SK-N-DZ (cell line): ENCODE measurements around a stretch of chr13.

RAMPAGE:
- cytosol, long total RNA = no peak
- nucleus, long total RNA = no peak
Observed at GRCh38 chr13:112056266-112057091, 10.5 kb upstream of the SOX1 start.

GRCh38 chr13:112229462-112229974, 146.6 kb upstream of the SPACA7 start:
RAMPAGE:
- cytosol, long total RNA = no peak
- nucleus, long total RNA = no peak

DNA sequence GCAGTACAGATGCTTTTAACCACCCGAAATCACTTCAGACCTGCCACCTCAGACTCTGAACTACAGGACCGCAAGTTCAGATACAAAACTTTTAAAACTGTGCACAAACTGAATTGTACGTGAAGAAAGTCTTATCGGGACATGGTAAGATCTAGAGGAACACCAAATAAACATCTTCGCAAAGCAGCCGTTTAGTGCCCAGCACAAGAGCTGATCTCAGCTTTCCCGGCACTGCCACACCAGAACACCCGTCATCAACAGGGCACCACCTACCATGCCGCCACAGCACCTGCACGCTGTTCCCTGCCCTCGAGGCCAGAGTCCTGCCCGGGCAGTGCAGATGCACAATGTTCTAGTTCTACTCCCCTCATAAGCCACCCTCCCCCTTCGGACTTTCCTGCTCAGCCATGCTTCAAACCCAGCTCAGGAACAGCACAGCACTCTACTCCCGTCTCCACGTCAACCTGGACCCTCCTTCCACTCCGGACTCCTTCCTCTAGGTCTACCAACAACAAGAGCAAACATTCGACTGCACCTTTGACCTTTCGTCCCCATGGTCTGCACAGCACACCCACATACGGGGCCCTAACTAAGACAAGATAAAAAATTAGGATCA, 25.2 kb downstream of the TUBGCP3 start:
RAMPAGE:
- cytosol, long total RNA = no peak
- nucleus, long total RNA = no peak

GRCh38 chr13:112670045-112670470, 19.8 kb upstream of the ATP11A start:
RAMPAGE:
- cytosol, long total RNA = no peak
- nucleus, long total RNA = no peak

DNA sequence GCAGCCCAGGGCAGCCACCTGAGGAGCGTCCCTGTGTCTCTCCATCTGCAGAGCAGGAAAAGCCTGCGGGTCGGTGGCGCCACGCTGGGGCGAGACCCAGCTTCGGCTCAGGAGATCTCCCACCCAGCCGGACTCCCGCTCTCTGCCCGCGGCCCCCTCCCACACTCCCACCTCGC, 476 bp upstream of the ATP11A start:
RAMPAGE:
- cytosol, long total RNA = no peak
- nucleus, long total RNA = no peak

DNA sequence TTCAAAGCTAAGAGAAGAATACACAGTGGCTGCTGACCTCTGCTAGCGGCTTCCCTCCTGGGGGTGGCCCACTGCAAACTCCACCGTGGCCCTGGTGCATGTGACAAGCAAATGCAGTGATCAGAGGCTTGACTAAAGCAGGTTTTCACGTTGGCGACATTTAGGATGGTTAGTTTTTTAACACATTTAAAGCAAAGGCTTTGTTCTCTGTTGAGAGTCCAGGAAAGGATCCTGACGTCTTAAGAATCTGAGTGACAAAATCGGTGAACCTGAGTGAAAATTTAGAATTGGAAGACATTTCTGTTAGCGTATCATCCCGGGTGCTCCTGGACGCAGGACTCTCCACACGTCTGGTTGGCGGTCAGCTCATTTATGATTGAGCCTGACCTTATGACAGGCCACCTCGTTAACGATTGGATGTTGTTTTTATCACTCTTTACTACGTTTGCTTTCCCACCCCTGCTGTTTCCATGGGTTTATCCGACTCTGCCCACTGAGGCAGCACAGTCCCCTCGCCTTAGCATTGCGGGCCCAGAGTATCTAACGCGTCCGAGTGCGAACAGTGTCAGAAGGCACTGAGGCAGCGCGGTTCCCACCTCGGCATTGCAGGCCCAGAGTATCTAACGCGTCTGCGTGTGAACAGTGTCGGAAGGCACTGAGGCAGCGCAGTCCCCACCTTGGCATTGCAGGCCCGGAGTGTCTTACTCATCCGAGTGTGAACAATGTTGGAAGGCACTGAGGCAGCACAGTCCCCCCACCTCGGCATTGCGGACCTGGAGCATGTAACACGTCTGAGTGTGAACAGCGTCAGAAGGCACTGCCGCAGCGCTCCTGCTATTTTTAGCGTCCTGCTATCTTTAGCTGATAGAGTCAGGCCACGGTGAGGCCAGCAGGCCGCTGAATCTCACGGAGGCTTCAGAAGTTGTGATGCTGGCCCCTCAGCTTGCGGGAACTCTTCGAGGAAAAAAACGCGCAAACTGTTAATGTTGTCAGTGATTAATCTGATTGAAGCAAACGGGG, 39.3 kb downstream of the ATP11A start:
RAMPAGE:
- cytosol, long total RNA = no peak
- nucleus, long total RNA = no peak

GRCh38 chr13:112735491-112735910, 45.7 kb downstream of the ATP11A start:
RAMPAGE:
- cytosol, long total RNA = no peak
- nucleus, long total RNA = no peak

DNA sequence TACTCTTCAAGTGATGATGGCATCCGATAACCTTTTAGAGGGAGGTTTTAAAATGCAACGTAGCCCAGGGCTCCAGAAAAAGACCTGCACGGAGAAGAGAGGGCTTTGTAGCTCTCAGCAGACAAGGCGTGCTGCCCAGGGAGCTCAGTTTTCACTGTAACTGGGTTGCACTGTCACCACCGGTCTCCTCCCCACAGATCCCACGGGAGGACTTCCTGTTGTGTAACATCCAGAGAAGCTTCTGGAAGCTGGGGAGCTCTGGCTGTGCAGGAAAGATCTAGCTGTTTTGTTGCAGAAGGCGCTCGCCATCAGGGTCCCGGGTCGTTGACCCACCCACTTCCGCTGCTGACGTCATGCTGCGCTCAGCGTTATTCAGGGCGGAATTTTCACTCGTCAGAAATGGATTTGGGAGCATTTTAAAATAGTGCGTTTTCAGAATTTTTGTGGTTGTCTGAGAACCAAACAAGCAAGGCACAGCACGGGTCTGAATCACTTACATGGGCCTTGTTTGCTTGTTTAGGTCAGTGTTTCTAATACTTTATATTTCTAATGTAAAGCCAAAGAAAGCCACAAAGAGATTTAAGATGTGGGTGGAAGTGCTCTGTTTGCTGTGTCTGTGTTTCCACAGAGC, 50.8 kb downstream of the ATP11A start:
RAMPAGE:
- cytosol, long total RNA = no peak
- nucleus, long total RNA = no peak

DNA sequence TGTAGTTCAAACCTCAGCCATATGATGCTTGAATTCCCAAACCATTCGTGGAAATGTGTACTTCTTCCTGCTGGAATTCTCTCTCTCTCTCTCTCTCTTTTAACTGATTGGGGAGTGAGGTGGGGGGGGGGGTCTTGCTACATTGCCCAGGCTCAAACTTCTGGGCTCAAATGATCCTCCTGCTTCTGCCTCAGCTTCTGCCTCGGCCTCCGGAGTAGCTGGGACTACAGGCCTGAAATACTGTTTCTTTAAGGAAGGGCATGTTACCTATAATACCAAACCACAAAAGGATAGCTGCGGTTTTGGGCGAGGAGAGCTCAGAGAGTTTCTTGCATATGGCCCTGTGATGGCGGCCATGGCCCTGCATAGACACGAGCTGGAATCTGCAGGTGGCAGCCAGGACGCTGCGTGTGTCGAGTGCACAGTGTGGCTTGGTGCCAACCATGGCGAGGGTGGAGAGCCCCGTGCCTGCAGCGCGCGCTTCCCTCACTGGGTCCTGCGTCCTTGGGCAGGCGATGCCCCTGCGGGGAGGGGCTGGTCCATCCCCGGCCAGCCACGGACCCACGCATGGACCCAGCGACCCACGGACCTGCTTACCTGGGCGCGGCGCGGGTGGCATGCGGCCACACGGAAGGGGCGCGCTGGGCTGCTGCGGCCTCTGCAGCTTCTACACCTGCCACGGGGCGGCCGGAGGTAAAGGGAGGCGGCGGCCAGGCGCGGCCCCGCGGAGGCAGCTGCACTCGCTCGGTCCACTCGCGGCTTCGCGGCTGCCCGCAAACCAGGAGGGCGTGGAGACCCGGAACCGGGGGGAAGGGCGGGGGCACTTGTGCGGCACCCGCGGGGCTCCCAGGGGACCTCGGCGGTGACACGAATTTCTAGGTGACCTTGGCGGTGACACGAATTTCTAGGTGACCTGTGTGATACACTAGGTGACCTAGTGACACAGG, 719 bp upstream of the MCF2L start:
RAMPAGE:
- cytosol, long total RNA = no peak
- nucleus, long total RNA = no peak

RAMPAGE:
- cytosol, long total RNA = no peak
- nucleus, long total RNA = no peak
Observed at GRCh38 chr13:113141535-113142002, 16.9 kb upstream of the PROZ start.

DNA sequence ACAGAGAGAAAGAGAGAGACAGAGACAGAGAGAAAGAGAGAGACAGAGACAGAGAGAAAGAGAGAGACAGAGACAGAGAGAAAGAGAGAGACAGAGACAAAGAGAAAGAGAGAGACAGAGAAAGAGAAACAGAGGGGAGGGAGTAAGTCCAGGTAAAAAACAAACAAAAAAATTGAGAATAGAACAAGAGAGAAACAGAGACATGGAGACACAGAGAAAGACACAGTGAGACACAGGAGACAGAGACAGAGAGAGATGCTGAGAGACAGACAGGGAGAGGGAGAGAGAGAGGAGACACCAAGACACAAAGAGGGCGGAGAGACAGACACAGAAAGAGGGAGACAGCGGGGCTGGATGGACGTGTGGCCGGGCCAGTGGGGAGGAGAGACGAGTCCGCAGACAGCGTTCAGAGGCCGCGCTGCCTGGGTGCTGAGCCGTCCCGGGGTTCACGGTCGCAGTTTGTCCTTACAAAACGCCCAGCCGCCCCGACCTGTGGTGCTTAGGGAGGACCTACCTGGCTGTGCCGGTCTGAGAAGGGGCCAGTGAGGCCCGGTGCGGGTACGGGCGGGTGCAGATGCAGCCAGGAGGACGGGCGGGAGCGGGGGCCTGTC, 5.7 kb upstream of the PROZ start:
RAMPAGE:
- cytosol, long total RNA = no peak
- nucleus, long total RNA = no peak

GRCh38 chr13:113153837-113154315, 4.6 kb upstream of the PROZ start:
RAMPAGE:
- cytosol, long total RNA = no peak
- nucleus, long total RNA = no peak

GRCh38 chr13:113417174-113417755, 36.0 kb downstream of the ADPRHL1 start:
RAMPAGE:
- cytosol, long total RNA = no peak
- nucleus, long total RNA = no peak

GRCh38 chr13:113422249-113422985, 30.9 kb downstream of the ADPRHL1 start:
RAMPAGE:
- cytosol, long total RNA = no peak
- nucleus, long total RNA = no peak

RAMPAGE:
- cytosol, long total RNA = no peak
- nucleus, long total RNA = no peak
Observed at GRCh38 chr13:113451871-113452676, 1.2 kb downstream of the ADPRHL1 start.

GRCh38 chr13:113454016-113454474, 757 bp upstream of the ADPRHL1 start:
RAMPAGE:
- cytosol, long total RNA = no peak
- nucleus, long total RNA = no peak

DNA sequence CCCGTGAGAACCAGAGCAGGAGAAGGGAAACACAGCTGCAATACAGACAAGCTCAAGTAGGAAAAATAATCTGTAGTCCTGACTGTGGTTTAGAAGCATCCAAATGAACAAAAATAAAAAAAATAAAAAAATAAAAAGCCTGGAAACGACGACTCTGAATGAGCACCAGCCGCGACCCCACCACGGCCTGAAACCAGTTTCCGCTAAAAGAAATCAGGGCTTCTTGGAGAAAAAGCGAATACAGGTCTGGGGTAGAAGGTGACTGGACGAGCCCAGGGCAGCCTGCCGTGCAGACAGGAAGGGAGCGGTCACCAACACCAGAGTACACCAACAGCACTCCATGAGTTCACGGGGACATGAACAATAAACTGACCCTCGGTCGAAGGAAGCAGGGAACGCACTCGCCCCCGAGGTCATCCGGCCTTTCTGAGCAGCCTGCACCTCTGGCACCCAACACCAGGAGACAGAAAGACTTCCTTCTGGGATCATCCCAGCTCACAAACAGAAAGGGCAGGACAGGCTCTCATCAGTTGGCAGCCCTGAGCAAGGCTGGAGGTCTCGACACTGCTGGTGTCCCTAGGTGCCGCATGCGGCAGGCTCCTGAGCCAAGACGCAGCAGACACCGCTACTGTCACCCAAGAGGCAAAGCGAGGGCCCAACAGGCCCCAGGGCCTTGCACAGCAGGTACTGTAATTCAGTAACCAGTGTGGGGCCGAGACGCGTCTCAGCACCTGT, 18.2 kb downstream of the DCUN1D2 start:
RAMPAGE:
- cytosol, long total RNA = no peak
- nucleus, long total RNA = no peak

RAMPAGE:
- cytosol, long total RNA = no peak
- nucleus, long total RNA = no peak
Observed at GRCh38 chr13:113478625-113479510, 11.6 kb downstream of the DCUN1D2 start.

GRCh38 chr13:113488093-113488996, 2.2 kb downstream of the DCUN1D2 start:
RAMPAGE:
- cytosol, long total RNA = no peak
- nucleus, long total RNA = no peak

DNA sequence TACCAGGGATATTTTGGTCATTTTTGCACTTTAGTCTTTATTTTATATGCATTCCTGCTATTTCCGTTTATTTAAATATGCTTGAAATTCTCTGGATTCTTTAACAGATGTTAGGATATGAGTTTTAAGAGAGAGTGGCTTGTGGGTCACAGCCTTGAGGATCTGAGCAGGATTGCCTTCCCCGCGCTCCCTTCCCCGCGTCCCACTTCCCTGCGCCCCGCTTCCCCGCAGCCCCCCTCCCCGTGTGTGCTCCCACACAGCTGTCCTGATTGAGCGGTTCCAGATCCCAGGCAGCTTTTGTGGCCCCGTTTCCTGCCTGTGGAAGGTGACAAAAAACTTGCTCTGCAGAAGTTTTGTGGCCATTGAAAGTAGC, 31.7 kb downstream of the ATP4B start:
RAMPAGE:
- cytosol, long total RNA = no peak
- nucleus, long total RNA = no peak